Subcutaneous adipose tissue (tissue), 3 donors: ENCODE measurements around a stretch of chr6.

DNA sequence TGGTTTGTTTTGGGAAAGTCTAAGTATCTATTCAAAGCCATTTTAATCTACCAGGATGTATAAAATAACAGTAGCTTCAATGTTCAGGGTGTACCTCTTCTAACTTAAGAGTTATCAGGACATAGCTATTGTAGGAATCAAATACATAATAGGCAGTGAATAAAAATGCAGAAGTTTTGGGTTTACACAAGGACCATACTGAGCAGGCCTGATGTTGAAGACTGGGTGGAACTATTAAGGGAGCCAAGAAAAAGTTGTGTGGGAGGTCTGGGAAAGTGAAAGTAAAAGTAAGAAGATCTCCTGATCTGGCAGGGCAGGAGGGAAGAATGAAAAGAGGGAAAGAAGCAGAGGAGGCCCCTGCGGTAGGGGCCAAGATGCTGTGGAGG lies 1184.0 kb downstream of the HACE1 start:
- PRO-cap: no peak
- RAMPAGE, long total RNA, 3 experiments: no peak in any of the 3 experiments

DNA sequence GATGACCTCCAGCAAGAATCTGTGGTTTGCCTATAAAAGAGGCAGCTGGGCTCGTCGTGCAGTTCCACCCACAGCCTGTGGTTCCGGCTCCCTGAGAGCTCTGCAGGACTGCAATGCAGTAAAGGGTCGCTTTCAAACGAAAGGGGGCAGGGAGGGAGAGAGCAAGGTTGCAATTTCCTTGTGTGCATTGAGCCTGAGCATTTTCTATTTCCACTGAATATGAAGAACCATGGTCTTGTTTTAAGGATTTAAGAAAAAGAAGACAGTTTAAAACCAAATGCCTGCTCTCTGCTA lies 236.6 kb downstream of the HACE1 start:
- PRO-cap: no peak
- RAMPAGE, long total RNA, 3 experiments: no peak in any of the 3 experiments

DNA sequence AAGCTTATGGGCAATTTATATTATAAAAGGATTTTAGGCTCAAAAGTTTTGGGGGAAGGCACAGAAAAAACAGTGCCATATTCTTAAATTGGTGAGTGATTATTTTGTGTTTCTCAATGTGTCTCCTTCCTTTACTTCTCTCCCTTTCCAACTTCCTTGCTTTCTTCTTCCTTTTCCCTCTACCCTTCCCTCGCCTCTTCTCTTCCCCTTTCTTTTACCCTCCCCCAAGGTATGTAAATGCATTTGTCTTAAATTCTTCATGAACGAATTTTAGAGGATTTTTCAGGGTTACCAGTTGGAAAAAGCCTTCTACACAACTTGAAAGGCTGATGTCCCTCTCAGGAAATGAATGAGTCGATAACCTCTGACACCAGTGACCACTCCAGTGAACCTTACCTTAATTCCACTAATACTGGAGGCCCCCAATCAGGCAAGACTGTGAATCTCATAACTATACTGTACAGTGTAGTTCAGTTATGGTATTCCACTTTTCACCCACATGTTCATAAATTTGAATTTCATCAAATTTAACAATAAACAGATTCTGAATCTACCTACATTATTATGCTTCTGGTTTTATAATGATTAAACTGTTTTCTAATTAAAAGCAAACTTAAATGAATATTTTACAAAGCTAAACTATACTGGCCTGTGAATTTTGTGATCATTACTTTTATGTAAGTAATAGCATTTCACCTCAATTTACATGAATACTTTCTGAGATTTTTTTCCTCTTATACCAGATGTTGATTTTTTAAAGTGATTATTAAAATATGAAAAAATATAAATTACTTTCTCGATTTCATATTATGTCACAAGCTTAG lies 2.4 kb upstream of the LIN28B start:
- PRO-cap: no peak
- RAMPAGE, long total RNA, 3 experiments: no peak in any of the 3 experiments

DNA sequence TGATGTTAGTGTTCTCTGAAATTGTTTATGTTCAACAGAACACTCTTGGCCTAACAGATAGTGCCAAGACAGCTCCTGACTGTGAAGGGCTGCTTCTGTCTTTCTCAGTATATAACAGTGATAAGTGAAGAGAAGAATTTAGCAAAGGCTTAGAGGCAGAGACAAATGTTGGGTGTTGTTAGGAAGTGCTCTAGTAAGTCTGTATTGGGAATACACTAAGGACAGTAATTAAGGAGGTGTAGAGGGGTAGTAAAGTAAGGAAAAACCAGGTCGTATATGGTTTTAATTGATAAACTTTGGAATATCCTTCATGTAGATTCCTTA lies 39.4 kb downstream of the LIN28B start:
- PRO-cap: no peak
- RAMPAGE, long total RNA, 3 experiments: no peak in any of the 3 experiments

DNA sequence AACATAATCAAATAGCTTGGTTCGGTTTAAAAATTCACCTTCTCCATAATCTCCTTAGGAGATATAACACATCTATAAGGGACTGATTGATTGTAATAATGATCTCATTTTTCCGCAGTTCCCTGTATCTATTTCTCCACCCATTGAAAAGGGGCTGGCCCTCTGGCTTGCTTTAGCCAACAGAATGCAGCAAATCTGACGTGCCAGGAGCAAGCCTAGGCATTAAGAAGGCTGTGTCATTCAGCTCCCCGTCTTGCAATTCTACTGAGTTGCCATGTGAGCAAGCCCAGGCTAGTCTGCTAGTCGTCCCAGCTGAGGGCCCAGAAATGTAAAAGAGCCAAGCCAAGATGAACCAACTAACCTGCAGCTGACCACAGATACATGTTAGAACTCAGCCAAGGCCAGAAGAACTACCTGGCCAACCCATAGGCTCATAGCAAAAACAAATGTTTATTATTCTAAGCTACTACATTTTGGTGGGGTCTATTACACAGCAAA lies 30.1 kb downstream of the PREP start:
- PRO-cap: no peak
- RAMPAGE, long total RNA, 3 experiments: no peak in any of the 3 experiments

GRCh38 chr6:105373250-105373681 lies 29.6 kb downstream of the PREP start:
- PRO-cap: no peak
- RAMPAGE, long total RNA, 3 experiments: no peak in any of the 3 experiments

DNA sequence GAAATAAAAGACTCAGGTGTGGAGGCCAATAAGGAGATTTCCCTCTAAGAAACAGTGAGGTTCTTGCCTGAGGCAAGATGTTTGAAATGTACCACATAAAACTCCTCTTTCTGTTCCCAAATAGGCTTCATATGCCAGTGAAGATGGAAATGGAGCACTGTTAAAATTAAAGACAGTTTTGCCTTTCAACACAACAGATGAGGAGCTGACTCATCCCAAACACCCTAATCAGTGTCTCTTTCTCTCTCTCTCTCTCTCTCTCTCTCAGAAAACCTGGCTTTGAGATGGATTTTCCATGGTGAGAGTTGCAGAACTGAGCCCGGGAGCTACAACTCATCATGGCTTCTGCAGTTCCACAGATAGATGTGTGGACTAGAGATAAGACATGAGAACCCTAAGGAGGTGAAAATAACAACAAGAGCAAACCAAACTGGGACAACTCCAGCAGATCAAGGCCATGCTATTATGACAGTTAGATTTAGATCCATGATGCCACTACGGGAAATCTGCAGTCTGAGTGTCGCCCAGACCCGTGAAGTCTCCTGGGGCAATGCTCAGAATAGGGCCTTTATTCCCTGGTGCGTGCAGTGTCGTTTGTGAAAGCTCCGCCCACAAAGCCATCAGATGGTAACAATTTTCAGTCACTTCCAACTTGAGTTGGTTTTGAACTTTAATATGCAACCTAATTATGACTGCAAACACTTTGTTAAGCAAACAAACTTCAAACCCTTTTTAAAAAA lies 338.1 kb upstream of the PREP start:
- PRO-cap: no peak
- RAMPAGE, long total RNA, 3 experiments: no peak in any of the 3 experiments

DNA sequence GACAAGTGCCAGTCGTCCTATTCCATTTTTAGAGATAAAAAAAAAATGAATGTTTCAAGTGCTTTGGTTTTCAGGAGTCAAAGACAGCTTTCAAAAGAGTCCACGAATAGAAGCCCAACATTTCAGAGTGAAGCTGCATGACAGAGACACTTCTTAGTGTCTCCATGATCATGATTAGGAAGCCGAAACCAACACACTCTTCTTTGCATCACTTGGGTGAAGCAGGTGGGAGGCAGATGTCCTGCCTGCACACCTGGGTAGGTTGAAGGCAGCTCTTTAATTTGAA lies 328.4 kb upstream of the PRDM1 start:
- PRO-cap: no peak
- RAMPAGE, long total RNA, 3 experiments: no peak in any of the 3 experiments

GRCh38 chr6:106026730-106027136 lies 59.4 kb upstream of the PRDM1 start:
- PRO-cap: no peak
- RAMPAGE, long total RNA, 3 experiments: no peak in any of the 3 experiments

GRCh38 chr6:106163455-106163777 lies 77.3 kb downstream of the PRDM1 start:
- PRO-cap: no peak
- RAMPAGE, long total RNA, 3 experiments: no peak in any of the 3 experiments

DNA sequence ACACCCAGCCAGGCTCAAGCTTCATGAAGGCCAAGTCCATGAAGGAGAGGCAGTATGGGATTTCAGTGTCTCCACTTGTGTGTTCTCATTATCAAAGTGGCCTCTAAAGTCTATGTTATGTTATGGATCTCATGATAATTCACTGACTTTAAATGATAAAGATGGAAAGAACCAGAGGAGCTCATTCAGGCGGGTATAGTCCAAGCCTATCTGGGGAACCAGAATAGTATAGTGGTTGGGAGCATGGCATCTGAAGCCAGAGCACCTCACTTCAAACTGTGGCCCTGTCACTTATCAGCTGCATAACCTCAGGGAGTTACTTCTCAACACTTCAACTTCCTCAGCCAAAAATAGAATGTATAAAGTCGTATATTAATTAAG lies 112.8 kb downstream of the RTN4IP1 start:
- PRO-cap: no peak
- RAMPAGE, long total RNA, 3 experiments: no peak in any of the 3 experiments

GRCh38 chr6:106529945-106530590 lies 99.2 kb downstream of the RTN4IP1 start:
- PRO-cap: no peak
- RAMPAGE, long total RNA, 3 experiments: start-site peak on the plus strand in 1 of 3 experiments, at chr6:106530180-106530309 at its widest, 28 reads per replicate

DNA sequence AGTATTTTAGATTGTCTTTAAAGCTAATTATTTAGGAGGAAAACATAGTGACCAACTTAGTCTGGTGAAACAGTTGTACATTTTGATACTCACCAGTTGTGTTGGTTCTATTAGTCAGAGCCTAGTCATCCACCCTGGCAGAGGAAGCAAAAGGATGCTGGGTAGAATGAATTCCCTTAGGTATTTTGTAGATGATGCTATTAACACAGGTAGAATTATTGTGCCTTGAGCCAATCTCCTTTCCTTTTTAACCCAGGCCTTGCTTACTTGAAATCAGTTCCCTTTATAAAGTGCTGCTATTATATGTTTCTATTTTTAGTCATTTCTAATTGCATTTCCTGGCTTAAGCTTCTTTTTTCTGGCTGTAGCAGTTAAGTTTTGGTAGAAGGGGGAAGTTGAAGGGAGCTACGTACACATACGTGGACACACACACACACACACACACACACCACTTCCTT lies 82.5 kb downstream of the RTN4IP1 start:
- PRO-cap: no peak
- RAMPAGE, long total RNA, 3 experiments: no peak in any of the 3 experiments

GRCh38 chr6:106740339-106740811 lies 111.0 kb downstream of the QRSL1 start:
- PRO-cap: no peak
- RAMPAGE, long total RNA, 3 experiments: no peak in any of the 3 experiments

GRCh38 chr6:106871102-106871398 lies 103.5 kb downstream of the CD24 start:
- PRO-cap: no peak
- RAMPAGE, long total RNA, 3 experiments: no peak in any of the 3 experiments

DNA sequence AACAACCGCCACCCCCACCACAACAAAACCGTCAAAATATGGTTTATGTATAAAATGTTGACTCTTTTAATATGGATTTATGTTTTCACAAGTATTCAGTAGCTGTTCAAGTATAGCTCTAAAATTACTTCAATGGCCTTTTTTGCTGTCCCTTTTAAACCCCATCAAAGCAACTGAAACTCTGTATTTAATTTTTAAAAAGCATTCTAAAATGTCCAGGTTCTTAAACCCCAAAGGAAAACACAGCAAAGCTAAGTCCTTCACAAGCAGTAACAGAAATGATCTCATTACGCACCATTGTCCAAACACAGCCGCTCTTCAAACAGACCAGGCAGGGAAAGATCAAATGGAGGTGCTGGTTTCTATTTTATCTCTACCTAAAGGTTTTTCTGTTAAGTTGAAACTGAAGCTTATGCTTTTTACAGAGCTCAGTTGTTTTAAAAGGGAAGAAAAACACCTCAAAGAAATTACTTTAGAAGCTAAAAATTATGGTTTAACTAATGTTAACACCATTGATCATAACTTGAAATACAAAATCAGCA lies 87.7 kb downstream of the CD24 start:
- PRO-cap: no peak
- RAMPAGE, long total RNA, 3 experiments: no peak in any of the 3 experiments

GRCh38 chr6:106911027-106911802 lies 63.3 kb downstream of the CD24 start:
- PRO-cap: no peak
- RAMPAGE, long total RNA, 3 experiments: no peak in any of the 3 experiments

DNA sequence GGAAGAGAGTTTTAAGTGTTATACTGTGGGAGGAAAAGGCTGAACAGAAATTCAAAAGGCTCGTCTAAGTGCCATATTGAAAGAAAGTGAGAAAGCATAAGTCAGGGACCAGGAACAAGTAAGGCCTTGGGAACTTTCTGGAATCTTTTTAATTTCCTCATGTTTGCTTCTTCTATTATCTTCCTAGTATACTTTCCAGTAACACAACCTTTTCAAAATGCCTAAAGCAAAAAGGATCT lies 61.6 kb downstream of the CD24 start:
- PRO-cap: no peak
- RAMPAGE, long total RNA, 3 experiments: no peak in any of the 3 experiments

DNA sequence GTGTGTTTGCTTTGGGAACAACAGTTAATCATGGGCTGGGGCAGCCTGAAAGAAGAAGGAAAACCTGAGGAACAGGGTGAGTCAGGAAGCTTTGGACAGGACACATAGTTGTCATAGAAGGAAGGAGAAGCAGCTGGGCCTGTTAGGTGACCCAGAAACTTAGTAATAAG lies 61.4 kb downstream of the CD24 start:
- PRO-cap: no peak
- RAMPAGE, long total RNA, 3 experiments: no peak in any of the 3 experiments

GRCh38 chr6:106971527-106972289 lies 2.8 kb downstream of the CD24 start:
- PRO-cap: no peak
- RAMPAGE, long total RNA, 3 experiments: no peak in any of the 3 experiments